SK-N-MC (cell line): Measurements from ENCODE around the genes CTCF and PSMB10.

DNA sequence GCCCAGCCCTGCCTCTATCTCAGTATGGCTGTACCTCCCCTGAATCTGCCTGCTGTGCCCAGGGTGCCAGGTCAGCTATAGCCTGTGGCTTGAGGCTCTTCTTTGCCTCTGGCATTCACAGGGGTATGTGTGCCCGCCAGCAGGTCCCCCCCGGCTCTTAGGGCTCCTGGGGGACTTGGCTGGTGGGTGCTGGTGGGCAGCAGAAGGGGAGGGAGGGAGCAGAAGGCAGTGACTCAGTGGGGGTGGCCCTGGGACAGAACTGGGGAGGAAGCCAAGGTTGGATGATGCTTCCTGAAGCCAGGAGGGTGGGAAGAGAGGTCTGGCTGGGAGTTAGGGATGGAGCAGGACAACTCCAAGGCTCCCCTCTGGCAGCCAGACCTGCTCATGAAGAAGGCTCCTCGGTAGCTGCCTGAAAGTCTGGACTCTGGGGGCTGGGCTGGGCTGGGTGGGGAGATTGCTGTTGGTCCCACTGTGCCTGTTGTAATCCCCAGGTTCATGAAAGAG is 1.4 kb upstream of the PLEKHG4 start:
- RRBS: no CpG with 5 or more reads among the region's 3 CpGs

DNA sequence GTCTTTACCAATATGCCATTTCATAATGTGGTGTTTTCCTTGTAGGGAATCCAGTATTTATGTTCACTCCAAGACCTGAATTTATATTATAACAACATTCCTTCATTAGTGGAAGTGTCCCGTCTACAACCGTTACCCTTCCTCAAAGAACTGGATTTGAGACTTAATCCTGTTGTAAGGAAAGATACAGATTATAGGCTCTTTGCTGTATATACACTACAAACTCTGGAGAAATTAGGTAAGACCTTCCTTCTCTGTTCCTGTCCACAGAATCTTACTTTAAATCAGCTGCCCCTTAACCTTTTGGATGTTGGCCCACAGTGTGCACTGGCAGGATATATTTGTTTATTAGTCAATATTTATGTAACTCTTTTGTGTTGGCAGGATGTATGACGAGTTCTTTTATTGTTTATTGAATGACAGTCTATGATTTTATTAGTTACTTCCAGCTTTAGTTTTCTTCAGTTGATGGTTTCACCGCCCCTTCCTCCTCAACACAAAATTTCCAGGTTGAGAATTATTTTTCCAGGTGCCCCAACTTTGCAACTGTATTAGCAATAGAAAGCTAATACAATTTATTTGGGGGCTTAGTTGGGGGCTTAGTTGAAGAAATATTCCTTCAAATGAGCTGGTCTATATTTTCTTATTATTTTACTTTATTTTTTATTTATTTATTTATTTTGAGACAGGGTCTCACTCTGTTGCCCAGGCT is 19.8 kb downstream of the LRRC36 start:
- RRBS: no CpG with 5 or more reads among the region's 4 CpGs

- RRBS: no CpG with 5 or more reads among the region's 5 CpGs
Measured at GRCh38 chr16:67406434-67407094, 9.7 kb downstream of the ZDHHC1 start.

GRCh38 chr16:67426977-67427334 is 4.0 kb upstream of the HSD11B2 start:
- RRBS: no CpG with 5 or more reads among the region's 7 CpGs

DNA sequence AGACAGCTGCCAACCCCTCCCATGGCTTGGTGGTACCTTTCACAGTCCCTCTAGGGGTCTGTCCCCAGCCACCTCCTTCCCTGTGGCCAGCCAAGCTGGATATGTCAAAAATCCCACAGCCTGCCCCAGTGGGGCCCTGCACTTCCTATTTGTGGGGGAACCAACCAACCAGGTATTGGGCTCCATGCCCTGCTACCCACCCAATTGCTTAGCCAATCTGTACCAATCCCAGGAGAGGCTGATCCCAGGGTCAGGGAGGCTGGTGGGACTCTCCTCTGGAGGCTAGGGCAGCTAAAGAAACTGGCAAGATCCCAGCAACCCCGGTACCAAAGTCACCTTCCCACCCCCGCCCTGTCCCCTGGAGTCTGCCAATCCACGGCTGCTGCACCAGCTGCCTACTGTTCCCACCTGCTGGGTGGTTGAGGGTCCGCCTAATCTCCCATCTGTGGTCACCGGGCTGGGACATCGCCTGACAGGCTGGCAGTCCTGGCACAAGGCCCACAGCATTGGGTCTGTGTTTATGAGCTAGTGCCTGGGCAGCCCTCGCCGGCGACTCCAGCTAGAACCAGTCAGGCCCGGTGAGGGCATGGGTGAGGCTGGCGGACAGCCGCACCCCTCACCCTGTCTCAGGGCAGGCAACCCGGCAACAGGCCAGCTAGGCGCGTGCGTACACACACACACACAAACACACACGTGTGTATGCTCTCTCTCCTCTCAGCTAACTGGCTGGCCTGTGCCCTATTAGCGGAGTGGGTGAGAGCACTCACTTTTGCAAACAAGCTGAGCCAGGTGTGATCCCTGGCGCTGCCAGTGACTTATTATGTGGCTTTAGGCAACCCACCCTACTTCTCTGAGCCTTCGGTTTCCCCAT is 10.2 kb downstream of the HSD11B2 start:
- RRBS: 84% methylated on average over 8 of the region's 20 CpGs

DNA sequence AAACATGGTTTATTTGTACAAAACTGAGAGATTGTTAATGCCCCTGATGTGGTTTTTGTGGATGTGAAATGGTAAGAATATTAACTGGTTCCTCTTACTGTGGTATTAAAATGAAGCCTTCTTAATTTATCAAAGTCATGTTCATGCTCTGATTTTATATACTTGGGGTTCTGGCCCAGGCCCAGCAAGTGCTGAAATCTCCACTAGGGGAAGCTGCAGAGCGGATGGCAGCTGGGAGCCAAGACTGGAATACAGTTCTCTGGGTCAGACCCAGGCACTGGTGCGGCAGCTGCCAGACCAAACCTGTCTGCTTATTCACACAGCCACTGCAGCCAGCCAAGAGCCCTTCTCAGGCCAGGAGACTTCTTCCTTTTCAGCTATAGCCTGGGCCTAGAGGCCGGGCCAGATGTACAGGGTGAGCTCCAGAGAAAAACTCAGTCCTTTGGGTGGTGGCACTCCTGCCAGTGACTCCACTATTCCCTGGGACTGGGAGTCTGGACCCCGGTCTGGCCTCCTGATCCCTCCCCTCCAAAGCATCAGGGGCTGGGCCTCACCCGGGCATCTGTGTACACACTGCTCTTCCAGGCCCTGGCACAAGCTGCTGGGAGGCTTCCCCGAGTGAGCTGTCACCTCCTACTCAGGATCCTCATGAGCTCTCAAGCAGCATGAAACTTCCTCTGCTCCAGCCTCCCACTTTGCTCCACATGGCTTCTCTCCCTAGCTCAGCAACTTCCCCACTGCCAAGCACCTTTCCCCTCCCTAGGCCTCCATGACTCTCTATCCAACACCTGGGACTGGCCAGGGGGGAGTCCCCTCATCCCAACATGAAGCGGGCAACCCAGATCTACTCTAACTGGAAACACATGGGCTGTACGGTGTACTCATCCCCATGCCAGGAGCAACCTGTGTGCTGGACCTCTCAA is 24.4 kb downstream of the ATP6V0D1 start:
- RRBS: 75% methylated on average over 3 of the region's 8 CpGs

GRCh38 chr16:67514311-67514766 is 14.3 kb upstream of the RIPOR1 start:
- RRBS: no CpG with 5 or more reads among the region's 8 CpGs

GRCh38 chr16:67518428-67519157 is 10.0 kb upstream of the RIPOR1 start:
- RRBS: no CpG with 5 or more reads among the region's 15 CpGs

DNA sequence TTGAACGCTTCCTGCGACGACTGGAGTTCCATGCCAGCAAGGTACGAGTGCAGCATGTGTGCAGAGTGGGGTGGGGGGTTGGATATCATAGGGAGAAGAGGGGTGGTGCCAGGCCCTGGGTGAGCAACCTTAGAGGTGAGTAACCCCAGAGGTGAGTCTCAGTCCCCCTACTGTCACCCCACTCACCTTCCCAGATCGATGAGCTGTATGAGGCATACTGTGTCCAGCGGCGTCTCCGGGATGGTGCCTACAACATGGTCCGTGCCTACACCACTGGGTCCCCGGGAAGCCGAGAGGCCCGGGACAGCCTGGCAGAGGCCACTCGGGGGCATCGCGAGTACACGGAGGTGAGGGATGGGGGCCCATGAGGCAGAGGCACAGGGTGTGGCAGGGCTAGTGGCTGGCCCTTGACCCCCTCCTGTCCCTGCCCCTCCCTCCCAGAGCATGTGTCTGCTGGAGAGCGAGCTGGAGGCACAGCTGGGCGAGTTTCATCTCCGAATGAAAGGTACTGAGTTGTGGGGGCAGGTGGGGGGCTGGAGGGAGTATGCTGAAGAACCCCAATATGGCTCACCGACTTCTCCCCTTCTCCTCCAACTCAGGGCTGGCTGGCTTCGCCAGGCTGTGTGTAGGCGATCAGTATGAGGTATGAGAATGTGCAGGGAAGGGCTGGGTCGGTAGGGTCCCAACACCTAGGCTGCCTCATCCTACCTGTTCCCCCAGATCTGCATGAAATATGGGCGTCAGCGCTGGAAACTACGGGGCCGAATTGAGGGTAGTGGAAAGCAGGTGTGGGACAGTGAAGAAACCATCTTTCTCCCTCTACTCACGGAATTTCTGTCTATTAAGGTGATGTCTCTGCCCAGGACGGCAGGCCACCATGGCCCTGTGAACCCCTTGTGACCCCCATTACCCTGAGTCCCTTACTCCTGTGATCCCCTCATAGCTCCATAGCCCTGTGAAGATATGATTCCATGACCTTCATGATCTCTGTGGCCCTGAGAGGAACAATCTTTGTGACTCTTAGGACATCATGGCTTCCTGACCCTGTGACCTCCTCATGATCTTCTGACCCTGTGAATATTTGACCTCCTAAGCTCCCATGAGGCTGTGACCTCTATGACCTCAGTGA is 11.6 kb downstream of the RIPOR1 start:
- RRBS: no CpG with 5 or more reads among the region's 29 CpGs

GRCh38 chr16:67561881-67562914 is at the start of gene CTCF:
Gene CTCF, plus strand, starts transcription at chr16:67562526.
- RRBS: 1% methylated on average over 72 of the region's 137 CpGs

GRCh38 chr16:67563763-67564272 is 1.5 kb downstream of the CTCF start:
- RRBS: no CpG with 5 or more reads among the region's 16 CpGs

GRCh38 chr16:67594635-67595251 is 32.4 kb downstream of the CTCF start:
- RRBS: no CpG with 5 or more reads among the region's 2 CpGs

DNA sequence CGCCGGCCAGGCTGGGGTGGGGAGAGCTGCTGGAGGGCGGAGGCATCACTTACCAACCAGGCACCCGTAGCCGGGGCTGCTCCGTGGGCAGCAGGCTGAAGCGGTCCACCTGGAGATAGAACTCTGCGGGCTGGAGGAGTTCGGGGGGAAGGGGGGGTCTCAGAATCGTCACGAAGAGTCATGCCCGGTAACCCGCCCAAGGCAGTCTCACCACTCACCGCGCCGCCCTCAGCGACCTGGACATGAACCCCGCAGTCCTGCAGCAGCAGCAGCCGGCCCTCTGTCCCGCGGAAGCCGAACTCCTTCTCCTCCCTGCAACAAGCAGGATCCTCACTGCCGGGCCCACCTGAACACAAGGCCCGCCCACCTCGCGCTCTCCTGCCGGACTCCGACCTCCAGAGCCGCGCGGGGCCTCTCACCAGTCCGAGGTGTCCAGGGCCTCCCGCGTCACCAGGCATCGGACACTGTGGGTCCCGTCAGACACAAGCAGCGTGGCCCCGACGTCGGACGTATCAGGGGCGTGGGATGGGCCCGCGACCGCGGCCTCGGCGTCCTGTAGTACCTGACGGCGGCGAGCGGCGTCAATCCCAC is 481 bp downstream of the ACD start:
- RRBS: 8% methylated on average over 17 of the region's 53 CpGs

DNA sequence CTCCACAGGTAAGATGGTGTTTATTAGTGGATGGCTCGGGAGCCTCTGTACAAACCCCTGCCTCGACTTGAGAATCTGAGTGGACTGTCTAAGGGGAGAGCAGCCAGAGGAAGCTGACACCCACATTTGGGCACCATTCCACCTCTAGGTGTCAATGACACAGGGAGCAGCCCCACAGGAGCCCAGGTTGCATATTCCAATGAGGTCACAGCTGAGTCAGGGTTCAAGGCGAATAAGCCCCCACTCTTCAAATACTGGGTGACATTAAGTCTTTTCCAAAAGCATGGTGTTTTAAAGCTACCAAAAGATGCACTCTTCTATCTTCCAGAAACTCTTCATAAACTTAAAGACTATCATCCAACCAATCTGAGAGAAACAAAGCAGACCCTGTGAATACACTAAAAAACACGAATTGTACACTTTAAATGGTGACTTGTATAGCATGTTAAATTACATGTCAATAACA is 31.8 kb downstream of the RANBP10 start:
- RRBS: no CpG with 5 or more reads among the region's 4 CpGs

- RRBS: no CpG with 5 or more reads among the region's 12 CpGs
Measured at GRCh38 chr16:67908480-67909000, 15.5 kb downstream of the PSKH1 start.

DNA sequence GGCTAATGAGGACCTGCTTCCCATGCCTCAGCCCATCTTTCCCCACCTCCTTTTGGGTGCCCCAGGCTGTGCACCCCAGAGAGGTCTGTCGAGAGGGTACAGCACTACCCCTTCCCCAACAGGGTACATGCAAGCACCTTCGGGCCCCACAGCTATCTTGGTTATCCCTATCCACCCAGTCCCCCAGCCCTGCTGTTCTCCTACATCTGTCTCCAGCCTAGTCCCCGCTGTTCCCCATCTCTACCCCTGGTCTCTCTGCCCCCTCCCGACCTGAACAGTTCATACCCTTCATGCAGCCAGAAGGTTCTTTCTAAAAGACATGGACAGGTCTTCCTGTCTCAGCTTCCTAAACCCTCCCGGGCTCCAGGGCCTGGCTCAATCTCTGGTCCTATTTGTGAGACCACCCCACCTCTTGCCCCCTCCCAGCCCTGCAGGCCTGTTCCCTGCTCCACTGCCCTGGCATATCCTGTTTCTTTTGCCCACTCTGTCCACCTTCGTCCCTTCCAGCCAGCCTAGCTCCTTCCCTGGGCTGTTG is 383 bp downstream of the CTRL start:
- RRBS: no CpG with 5 or more reads among the region's 6 CpGs

DNA sequence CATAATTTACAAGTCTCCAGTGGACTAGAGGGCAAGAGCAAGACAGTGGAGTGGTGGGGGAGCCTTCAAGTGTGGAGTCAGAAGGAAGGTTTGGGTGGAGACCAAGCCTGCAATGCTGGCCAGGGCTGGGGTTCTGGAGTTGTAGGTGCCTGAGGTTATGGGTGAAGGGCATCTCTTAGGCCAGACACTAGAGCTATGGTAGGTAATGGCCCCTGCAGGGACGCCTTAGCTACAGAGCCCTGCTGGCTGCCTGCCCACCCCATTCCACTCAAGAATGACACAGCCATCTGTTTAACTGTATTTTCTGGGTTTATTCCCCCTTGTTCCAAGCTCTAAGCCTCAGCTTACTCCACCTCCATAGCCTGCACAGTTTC is 2.4 kb downstream of the PSMB10 start:
- RRBS: no CpG with 5 or more reads among the region's 1 CpG

DNA sequence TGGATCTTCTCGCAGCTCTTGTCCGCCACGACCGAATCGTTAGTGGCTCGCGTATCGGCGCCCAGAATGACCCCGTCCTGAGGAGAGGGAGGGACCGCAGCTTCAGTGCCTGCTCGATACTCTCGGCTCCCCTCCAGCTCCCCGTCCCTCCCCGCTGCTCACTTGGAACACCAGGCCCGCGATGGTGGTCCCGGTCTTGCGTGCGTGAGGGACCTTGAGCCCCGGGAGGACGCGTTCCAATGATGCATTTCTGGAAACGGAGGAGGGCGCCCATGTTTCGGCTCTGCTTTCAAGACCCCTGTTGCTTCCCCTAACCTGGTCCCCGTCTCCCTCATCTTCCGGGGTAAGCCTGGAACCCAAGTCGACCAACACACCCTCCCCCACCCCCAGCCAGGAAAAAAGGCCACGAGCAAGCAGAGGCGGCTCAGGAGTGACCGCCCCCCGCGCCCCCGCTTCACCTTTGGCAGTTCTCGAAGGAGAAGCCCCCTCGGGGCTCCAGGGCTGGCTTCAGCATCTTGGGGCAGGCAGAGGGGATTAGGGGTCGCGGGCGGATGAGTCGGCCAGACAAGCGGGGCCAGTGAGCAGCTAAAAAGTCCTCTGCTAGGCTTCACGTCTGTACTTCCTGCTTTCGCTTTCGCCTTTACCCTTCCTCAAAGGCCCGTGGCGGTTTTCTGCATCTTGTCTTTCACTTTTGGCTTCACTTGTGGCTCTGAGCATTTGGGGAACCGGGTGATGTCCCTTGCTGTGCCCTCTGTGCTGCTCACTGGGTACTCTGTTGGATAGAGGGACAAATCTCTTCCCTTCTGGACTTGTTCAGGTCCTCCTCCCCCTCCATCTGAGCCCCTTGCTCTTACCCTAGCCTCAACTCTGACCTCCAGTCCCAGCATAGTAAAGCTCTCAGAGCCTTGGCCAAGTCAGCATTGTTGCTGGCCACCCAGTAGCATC is at the start of gene PSMB10:
Gene PSMB10 (minus strand): TSS at position 615 of the 945 bp plus-strand sequence.
- RRBS: 1% methylated on average over 5 of the region's 48 CpGs

GRCh38 chr16:67937181-67937525 is 503 bp upstream of the PSMB10 start:
- RRBS: no CpG with 5 or more reads among the region's 2 CpGs

- RRBS: no CpG with 5 or more reads among the region's 12 CpGs
Measured at GRCh38 chr16:67943222-67943930, 544 bp downstream of the LCAT start.